LNCaP clone FGC (cell line): ENCODE measurements around the gene LAMA3.

- RRBS, 2 experiments = 92 to 94% methylated on average over 16 to 19 of the region's 78 CpGs
Measured at GRCh38 chr18:22176369-22177569, 7.4 kb downstream of the GATA6 start.

GRCh38 chr18:22275761-22276297 is 106.4 kb downstream of the GATA6 start:
- RRBS, 2 experiments = no CpG with 5 or more reads among the region's 10 CpGs

DNA sequence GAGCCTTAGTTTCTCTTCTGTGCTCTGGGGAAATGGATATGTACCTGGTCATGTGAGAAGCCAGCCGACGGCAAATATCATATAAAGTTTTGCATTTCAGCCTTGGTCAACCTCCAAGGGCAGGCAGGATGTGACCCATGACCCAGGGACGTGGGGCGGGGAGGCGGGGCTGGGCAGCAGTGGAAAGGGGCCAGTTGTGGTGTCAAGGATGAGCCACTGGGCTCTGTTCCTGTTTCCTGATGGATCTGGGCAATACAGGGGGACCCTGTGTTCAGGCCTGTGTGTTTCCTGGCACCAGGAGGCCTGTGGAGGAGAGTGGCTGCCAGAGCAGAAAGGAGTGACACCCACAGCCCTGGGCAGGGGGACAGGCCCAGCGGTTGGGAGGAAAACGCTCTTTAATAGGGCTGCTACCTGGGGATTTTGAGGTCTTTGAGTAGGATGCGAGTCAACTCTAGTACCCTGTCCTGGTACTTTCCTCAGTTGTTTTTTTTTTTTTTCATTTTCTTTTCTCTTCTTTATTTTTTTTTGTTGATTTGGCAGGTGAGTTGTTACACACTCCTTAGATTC is 107.0 kb downstream of the GATA6 start:
- RRBS, 2 experiments = no CpG with 5 or more reads among the region's 8 CpGs

GRCh38 chr18:22347670-22348438 is 69.9 kb downstream of the CTAGE1 start:
- RRBS, 2 experiments = no CpG with 5 or more reads among the region's 21 CpGs

GRCh38 chr18:22428602-22428954 is 10.9 kb upstream of the CTAGE1 start:
- RRBS, 2 experiments = no CpG with 5 or more reads among the region's 3 CpGs

GRCh38 chr18:22488424-22489135 is 70.9 kb upstream of the CTAGE1 start:
- RRBS, 2 experiments = no CpG with 5 or more reads among the region's 6 CpGs

DNA sequence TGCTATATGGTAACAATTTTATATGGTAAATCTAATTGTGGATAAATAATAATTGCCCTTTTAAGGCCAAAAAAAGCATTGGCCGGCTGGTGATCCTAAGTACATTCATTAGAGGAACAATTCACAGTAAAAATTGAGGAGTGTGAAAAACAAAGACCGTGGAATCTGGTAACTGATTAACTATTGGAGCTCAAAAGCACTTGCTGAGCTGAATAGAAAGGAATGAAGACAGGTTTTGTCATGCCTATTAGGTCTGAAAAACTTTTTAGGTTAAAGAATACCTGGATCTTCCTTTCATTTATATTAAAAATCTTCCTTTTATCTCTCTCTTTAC is 18.5 kb upstream of the RBBP8 start:
- RRBS, 2 experiments = no CpG with 5 or more reads among the region's 2 CpGs

GRCh38 chr18:23069382-23069885 is 65.9 kb upstream of the CABLES1 start:
- RRBS, 2 experiments = no CpG with 5 or more reads among the region's 13 CpGs

- RRBS, 2 experiments = no CpG with 5 or more reads among the region's 6 CpGs
Measured at GRCh38 chr18:23078926-23079350, 56.3 kb upstream of the CABLES1 start.

GRCh38 chr18:23159541-23159765 is 24.2 kb downstream of the CABLES1 start:
- RRBS, 2 experiments = no CpG with 5 or more reads among the region's 6 CpGs

DNA sequence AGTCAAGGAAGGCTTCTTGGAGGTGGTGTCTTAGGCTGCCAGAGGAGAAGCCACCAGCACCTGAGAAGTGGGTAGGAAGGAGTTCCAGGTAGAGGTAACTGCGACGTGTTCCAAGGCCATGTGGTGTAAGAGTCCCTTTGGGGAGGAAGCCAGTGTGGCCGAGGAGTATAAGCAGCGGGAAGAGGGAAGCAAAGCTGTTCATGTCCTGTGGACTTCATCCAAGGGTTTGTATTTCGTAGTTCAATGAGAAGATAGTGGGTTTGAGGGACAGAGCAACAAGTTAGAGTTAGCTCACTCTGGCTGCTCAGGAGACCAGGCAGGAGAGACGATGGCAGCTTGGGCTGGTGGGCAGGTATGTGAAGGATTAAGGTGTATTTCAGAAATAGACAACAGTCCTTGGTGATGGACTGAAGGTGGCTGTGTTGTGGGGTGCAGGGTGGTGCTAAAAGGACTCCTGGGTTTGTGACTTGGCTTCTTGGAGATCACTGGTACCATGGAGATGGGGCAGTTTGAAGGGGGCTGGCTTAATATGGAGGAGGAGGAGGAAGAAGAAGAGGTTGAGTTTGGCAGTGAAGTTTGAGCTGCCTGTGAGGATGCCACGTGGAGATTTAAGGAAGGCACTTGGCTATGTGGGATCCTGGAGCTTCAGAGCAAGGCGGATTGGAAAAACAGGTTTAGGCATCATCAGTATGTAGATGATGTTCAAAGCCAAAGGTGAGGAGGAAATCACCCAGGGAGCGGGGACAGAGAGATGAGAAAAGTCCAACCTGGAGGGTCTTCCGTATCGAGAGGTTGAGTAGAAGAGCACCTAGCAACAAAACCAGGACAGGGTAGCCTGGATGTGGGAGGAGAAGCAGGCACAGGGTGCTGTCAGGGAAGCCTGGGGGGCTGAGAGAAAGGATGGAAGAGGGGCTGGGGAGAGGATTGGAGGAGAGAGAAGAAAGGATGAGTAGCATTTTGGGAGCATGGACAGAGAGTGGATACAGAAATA is 27.7 kb downstream of the CABLES1 start:
- RRBS, 2 experiments = no CpG with 5 or more reads among the region's 11 CpGs

GRCh38 chr18:23189825-23190195 is 54.5 kb downstream of the CABLES1 start:
- RRBS, 2 experiments = no CpG with 5 or more reads among the region's 6 CpGs

DNA sequence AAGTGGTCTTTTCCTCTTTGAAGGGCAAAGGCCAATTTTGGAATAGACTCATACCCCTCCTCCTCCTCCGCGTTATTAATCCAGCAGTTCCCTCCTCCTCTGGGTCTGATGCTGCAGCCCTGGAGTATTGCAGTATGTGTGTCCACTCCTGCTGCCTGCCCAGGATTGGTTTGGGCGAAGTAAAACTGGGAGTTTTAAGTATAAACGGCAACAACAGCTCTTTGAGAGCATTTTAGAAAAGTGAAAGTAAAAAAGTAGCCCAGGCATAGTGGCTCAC is 617 bp upstream of the ANKRD29 start:
- RRBS, 2 experiments = no CpG with 5 or more reads among the region's 4 CpGs

DNA sequence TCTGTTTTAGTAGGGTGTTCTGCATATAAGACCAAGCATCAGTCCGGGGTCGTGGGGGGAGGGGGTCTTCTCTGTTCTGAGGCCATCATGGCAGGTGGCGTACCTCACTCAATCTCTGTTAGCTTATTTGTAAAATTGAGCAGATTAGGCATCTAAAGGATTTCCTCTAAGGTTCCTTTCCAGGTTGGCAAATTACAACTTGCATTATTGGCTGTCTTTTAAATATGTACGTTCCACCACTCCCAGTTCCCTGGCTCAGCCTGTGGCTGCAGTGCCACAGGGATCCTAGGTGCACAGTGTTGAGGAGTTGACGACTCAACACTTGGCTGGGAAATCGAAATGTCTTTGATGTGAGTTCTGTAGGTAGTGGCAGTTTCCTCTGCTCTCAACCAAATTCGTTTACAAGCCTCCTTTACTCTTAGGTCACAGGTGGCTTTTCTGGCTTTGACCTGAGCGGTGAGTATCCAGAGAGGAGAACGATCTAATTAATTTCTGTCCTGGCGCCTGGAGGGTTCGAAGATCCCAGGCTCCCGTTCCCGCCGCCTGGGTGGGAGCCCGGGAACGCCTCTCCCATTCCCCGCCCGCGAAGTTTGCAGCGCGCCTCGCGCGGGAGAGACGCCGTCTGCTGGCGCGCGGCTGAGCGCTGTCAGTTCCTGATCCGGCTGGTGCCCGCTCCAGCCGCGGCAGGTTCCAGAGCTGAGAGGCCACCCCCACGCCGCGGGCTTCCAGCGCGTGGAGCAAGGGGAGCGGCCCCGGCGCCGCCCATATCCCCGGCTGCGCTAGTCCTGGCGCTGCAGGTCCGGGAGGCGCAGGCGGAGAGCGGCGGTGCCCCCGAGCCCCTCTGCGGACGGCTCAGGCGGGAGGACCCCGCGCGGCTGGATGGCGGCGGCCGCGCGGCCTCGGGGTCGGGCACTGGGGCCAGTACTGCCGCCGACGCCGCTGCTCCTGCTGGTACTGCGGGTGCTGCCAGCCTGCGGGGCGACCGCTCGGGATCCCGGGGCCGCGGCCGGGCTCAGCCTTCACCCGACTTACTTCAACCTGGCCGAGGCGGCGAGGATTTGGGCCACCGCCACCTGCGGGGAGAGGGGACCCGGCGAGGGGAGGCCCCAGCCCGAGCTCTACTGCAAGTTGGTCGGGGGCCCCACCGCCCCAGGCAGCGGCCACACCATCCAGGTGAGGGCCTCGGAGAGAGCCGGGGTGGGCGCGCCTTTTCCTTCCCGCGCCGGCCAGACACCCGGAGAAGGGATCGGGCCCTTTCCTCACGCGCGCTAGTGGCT is at the start of gene LAMA3:
TSS of gene LAMA3 (plus strand) at position 649 of the 1,277 bp plus-strand sequence.
- RRBS, 2 experiments = 32% methylated on average over 31 of the region's 102 CpGs

DNA sequence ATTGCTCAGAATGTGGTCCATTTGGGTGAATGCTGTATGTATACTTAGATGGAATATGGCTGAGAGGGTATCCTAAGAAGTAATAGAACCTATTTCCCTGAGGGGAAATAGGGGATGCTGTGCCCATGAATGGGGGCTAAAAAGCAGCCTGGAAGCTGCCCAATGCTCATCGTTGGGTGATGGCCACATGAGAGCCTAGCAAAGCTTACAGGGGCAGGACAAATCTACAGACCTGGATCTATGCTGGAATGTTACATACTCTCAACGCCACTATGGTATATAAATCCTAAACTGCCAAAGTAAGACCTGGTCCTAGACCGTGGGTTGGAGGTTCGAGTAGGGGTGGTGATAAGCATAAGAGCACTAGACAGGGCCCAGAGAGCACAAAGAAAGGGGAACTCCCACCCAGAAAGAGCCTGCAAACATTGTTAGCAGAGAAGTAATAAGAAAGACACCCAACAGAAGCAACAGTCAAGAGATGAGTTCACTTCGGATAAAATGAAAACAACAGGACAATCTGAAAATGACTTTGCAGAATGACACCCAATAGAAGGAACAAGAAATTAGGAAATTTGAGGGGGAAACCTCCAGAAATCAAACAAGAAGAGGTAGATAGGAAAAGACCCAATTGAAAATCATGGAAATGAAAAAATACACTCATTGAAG is 117.9 kb upstream of the TTC39C start:
- RRBS, 2 experiments = no CpG with 5 or more reads among the region's 5 CpGs

GRCh38 chr18:23952816-23953230 is 61.7 kb upstream of the TTC39C start:
- RRBS, 2 experiments = no CpG with 5 or more reads among the region's 1 CpG

DNA sequence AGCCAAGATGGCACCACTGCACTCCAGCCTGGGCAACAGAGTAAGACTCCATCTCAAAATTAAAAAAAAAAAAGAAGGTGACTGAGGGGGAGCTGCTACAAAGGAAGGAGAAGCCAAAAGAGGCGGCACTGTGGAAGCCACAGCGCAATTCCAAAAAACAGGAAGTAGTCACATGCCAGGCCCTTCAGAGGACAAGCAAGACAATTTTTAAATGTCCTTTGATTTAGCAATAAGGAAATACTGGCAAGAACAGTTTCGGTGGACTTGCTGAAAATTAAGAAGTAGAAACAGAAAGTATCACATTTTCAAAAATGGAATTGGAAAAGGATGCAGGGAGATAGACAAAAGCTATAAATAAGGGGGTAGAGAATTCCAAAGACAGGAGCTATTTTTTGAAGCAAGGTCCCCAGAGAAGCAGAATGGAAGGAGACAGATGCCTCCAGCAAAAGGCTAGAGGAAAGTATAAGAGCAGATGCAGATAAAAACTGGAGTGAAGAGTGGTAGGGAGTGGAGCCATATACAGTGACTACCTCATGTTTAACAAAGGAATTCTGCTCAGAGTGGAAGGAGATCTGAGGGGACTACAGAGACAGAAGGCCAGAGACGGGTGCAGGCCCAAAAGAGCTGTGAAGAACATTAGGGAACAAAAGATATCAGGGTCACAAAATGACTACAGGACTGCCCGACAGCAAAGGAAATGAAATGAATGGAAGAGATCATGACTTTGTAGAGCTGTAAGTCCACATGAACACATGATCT is 122.6 kb downstream of the OSBPL1A start:
- RRBS, 2 experiments = no CpG with 5 or more reads among the region's 5 CpGs

DNA sequence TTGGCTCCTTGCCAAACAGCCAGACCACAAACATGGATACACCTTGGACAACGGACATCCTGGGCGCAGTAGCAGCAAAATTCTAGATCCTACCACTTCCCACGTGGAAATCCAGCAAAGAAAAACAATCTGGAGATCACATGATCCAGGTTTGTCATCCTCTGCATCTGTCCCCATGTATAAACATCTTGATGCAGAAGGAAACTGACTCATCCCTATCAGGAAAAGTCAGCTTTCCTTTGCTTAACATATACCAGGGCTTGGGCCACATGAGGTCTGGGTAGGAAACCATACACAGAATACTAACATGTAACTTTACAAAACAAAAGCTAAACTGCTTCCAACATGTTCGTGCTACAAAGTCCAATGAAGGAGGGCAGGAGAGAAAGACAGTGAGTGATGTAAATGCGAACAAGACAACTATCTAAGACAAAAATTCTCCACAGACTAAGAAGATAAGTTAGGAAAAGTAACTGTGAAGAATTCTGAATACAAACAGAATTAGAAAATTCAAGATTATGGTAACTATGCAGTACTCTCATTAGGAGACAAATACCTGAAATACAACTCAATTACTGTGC is 52.9 kb downstream of the ZNF521 start:
- RRBS, 2 experiments = no CpG with 5 or more reads among the region's 5 CpGs

GRCh38 chr18:26448527-26449321 is 99.6 kb downstream of the KCTD1 start:
- RRBS, 2 experiments = no CpG with 5 or more reads among the region's 12 CpGs